CD14-positive monocyte (primary cell): Measurements from ENCODE around the genes CLVS2, NCOA7 and HINT3.

DNA sequence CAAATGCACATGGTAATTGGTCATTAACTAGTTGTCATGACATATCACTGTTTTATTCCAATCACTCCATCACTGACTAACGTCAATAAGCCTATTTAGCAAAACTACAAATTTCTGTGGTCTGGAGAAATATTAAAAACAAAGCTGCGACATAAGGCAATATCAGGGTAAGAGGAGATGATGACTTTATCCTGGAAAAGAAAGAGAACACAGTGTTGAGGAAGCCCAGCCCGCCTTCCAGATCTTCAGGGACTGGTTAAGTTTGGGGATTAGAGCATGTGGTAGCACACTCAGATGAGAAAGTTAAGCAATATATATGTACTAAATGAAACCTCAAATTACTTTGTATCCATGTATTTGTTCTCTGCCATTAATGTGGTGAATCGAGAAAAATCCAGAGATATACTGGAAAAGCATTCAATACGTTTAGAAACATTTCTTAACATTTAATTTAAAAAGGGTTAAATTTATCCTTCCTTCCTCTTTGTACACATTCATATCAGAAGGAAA is 128.3 kb upstream of the FAM184A start:
- CAGE, long polyA plus RNA: no peak

GRCh38 chr6:119230203-119231077 is 119.1 kb downstream of the MAN1A1 start:
- CAGE, long polyA plus RNA: no peak

GRCh38 chr6:119347330-119347964 is 2.1 kb downstream of the MAN1A1 start:
- CAGE, long polyA plus RNA: no peak

DNA sequence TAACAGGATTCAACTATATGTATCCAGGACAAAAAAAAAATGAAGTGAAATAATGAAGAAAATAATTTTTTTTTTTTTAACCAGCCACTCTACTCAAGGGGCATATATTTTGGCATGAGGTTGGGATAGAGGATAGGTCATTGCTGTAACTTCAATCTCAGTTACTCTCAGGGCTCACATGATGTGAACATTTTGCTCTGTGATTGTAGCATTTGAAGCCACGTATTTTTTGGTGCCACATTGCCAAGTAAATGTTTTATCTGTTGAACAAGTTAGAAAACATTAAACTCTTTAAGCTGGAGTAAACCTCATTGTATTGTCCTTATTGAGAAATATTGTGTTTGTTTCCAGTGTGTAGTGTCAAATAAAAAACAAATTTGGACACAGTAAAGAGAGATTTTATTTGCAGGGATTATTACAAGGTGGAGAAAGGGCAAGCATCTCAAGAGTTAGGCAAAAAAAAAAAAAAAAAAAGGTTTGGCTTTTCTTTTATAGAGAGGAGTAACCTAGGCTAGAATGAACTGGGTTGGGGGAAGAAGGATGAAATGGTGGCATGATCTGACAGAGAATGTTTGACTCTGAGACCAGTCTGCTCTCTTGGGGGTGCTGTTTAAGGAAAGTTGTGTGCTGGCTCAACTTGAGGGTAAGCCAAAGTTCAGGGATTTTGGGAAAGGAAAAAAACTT is 23.4 kb upstream of the MAN1A1 start:
- CAGE, long polyA plus RNA: no peak

DNA sequence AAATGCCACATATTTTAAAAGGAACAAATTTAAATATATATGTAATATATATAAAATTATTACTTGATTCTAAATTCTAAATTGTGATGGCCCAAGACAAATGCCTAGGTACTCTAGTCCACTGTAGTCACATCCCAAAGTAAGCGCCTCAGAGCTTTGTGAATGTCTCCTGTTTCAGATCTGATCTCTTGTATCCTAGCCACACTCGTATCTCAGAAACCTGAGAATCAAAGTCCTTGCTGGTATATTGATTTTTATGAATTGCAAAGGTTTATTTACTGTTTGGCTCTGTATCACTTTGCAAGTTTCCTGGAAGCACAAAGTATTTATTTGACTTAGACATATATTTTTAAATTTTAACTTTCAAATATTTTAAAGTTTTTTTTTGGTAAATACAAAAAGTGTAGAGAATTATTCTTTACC is 148.8 kb upstream of the MAN1A1 start:
- CAGE, long polyA plus RNA: no peak

GRCh38 chr6:121522844-121523157 is 87.4 kb downstream of the GJA1 start:
- CAGE, long polyA plus RNA: no peak

DNA sequence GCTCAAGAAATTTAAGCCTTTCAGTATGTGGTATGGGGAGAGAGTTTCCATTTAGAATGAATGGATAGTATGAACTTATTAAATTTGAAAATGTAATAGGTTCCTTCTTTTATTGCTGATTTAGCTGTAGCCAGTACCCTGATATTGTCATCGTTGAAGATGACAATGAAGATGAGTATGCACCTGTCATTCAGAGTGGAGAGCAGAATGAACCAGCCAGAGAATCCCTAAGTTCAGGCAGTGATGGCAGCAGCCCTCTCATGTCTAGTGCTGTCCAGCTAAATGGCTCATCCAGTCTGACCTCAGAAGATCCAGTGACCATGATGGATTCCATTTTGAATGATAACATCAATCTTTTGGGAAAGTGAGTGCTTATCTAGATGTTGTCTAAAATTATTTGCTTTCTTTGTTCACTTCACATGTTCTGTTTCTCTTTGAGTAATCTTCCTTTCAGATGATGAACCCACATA is 23.2 kb downstream of the HSF2 start:
- CAGE, long polyA plus RNA: no peak

GRCh38 chr6:122771060-122771637 is 8.4 kb upstream of the FABP7 start:
- CAGE, long polyA plus RNA: no peak

DNA sequence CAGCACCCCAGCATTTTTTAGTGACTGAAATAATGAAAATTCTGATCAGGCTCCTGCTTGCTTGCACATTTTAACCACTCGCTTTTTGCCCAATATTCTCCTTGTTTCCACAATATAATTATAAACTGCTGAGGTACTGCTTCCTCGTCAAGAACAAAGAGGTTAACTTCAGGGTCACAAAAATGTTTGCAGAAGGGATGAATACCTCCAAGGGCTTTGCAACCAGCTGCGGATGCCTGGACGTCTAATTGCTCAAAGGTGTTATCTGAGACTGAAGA is 506 bp upstream of the SMPDL3A start:
- CAGE, long polyA plus RNA: no peak

GRCh38 chr6:122797900-122798927 is 9.2 kb downstream of the SMPDL3A start:
- CAGE, long polyA plus RNA: no peak

DNA sequence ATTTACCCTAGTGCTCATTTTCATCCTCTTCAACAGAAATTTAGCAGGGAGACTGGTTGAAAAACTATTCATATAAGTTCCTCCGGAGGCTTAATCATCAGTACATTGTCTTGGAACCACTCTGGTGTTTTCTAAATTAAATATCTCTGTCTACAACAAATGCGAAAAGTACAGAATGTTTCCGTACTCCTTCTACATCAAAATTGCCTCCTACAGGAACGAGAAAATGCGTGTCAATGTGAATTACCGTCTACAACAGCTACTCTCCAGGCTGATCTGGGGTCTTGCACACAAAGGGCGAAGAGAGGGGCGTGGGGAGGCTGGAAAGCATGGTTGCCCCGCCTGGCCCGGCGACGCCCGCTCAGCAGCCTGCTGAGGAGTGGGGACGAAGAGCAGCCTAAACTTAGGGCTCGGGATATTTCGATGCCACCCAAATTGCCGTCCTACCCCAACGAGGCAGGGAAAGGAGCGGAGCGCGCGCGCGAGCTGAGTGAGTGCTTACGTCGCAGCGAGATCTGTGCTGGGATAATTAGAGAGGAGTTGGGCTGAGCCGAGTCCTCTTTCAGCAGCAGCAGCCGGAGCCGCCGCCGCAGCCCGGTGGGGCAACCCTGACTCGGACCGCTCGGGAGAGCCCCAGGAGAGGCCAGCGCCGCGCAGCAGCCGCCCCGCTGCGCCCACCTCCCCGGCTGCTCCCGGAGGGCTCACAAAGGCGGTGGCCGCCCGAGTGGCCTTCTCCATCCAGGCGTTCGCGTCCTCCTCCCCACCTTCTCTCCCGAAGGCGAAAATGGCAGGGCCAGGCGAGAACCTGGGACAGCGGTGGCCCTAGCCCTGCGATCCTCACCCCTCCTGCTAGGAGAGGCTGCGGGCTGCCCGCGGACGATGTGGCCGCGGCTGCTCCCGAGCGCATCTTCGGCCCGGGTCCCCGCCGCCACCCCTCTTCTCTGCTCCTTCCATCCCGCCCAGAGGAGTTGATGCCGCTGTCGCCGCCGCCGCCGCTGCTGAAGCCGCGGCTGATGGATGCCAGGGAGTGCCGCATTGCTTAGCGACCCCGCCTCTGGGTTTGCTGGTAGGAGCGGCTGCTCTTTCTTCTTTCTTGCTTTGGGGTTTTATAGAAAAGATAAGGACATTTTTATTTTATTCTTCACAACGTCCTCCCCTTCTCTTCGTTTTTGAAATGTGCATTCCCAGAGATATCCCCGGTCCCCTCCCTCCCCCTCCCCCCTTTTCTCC is at the start of gene CLVS2:
CLVS2 (plus strand) TSS at position 555 of the 1,230 bp plus-strand sequence.
- CAGE, long polyA plus RNA: no peak

GRCh38 chr6:125219604-125220205 is 66.1 kb downstream of the TPD52L1 start:
- CAGE, long polyA plus RNA: no peak

DNA sequence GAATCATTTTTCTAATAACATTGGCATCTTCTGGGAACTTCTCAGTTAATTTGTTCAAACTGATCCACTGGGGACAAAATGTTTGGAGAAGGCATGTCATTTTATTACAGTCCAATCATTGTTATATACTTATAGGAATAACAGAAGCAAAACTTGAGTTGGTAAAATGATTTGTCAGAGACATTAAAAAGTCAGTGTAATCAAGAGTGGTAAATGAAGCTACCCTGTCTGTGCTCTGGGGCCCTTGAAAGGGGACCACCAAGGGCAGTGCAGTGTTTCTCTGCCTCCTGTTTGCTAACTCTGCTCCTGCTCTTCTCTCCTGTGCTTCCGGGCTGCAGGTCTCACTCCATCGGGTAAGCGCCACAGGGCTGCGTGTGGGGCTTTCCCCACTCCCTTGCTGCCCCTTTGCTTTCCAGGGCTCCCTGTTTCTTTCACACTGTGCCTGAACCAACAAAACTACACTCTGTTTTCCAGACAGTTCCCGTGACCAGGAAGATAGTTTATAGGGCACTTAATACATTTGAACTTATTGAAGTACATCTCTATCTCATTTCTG is 50.0 kb downstream of the HDDC2 start:
- CAGE, long polyA plus RNA: no peak

- CAGE, long polyA plus RNA: no peak
Measured at GRCh38 chr6:125598383-125598731, 151.1 kb upstream of the HEY2 start.

DNA sequence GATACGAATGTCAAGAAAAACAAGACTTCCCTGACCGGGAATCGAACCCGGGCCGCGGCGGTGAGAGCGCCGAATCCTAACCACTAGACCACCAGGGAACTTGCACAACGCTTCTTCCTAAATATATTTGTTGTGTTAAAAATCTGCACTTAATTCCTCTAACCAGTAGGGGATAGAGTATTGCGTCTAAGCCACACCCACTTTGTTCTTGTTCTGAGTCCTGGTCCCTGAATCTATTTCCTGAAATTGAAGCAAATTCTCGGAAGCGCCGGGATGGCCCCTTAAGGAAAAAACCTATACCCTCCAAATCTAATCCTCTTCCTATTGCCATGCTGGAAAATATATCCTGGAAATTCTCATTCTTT is 10.6 kb upstream of the NCOA7 start:
- CAGE, long polyA plus RNA: no peak

DNA sequence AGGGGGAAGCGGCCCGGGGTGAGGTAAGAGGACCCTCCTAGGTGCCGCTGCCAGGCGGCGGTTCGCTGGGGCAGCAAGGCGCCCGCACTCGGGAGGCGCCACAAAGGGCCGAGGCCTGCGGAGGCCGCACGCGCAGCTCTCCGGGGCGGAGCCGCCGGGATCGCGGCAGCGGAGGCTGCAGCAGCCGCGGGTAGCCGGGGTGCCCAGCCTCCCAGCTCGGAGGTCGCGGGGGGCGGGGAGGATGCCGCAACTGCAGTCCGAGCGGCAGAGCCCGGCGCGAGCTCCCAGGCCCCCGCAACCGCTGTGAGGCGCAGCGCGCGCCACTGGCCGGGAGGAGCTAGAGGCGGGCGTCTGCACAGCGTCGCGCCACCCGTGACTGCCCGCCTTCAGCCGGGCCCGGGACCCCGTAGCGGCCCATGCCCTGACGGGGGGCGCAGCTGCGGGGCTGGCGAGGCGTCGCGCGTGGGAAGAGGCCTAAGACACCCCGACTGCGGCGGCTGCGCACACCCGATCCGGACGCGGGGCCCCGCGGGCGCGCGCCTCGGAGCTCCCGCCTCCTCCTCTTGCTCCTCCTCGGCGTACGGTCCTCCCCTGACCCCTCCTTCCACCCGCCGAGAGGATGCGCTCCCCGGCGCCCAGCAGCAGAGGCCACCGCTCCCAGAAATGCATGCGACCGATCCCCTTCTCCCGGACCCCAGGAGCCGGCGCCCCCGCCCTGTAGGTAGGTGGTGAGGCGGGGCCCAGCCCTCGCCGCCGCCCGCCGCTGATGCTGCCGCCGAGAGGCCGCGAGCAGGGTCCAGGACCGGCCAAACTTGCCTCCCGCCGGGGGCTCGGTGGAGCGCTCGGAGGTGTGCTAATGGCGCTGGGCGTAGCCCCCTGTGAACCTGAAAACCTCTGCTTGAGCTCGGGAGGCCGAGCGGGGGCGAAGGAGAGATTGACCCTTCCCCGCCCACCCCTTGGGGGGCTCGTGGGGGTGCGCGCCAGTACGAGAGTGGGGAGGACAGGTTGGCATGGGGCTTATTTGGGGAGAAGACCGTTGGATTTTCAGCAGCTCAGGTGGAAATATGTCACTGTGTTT is at the start of gene NCOA7:
NCOA7 (plus strand) TSS at position 614 of the 1,078 bp plus-strand sequence.
- CAGE, long polyA plus RNA: start-site peak on the plus strand centred at position 615 of the sequence, 16 bp wide, 79 and 116 reads in 2 replicates

GRCh38 chr6:125884894-125885352 is 71.6 kb upstream of the HINT3 start:
- CAGE, long polyA plus RNA: no peak

GRCh38 chr6:125942778-125943542 is 13.6 kb upstream of the HINT3 start:
- CAGE, long polyA plus RNA: no peak

DNA sequence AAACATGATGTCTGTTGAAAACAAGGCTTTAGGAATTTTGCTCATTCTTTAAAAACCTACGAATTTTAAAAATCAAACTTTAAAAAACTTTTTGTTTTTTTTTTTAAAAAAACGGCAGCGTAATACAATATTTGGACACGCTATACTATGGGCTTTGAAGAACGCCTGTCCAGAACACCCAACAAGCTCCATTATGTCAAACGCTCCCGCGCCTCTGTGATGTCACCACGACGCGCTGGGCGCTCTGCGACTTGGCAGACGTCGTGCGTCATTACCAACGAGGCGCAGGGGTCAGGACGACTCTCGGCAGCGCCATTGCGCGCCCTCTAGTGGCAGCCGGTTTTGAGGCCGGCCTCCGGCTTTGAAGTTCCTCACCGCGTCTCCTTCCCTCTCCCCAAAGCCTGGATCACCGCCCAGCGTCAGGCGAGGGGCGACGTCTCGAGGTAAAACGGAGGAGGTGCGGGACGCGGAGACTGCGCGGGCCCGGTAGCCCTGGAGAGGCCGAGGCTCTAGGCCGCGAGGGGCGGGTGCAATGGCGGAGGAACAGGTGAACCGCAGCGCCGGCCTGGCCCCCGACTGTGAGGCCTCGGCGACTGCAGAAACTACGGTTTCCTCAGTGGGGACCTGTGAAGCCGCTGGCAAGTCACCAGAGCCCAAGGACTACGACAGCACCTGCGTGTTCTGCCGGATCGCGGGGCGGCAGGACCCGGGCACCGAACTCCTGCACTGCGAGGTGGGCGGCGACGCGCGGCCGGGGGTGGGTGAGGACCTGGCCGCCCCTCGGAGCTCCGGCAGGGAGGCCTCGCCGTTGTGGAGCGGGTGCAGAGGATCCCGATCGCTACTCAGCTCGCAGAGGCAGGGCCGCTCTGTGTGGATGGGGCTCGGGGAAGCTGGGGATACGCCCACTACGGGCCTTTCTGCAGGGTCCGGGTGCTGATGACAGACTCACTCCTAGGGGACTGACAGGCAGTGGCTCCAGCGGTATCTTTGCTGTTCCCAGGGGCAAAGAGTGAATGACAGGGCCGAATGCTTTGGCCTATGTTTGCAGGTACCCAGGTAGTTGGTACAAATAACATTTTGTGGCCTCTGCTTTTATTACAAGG is at the start of gene HINT3:
HINT3 (plus strand) TSS at position 325 of the 1,103 bp plus-strand sequence.
- CAGE, long polyA plus RNA: no peak

GRCh38 chr6:127198393-127199085 is 68.1 kb upstream of the RNF146 start:
- CAGE, long polyA plus RNA: no peak